ENCODE results near the gene BCL2L14.

DNA sequence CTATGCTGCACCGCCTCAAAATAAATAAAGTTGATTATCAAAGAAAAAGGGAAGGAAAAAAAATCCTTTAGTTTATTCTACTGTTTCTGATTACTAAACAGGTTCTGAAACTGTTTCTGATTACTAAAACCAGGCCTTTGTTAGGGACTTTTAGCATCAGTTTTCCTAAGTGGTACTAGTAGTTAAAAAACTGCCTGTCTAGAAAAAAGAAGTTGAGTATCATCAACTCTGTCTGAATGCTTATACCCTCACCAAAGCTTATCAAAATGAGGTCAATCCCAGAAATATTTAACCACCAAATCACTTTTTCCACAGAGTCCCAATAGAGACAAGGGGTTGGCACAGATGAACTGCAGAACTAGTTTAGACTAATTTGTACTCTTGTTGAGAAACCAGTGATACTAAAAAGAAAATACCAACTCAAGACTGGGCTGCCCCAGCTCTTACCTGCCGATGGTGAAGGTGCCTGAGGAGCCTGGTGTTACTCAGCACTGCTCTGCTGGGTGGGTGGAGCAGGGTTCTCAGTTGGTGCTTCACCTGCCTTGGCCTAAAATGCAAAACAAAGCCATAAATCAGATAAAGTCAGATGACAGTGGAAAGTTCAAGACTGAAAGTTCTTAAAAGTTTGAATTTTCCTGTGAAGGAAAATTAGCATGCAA is 22.2 kb downstream of the YBX3 start:
- RRBS, result no CpG with 5 or more reads among the region's 2 CpGs

GRCh38 chr12:11164123-11164467 is 6.9 kb upstream of the SMIM10L1 start:
- RRBS, result no CpG with 5 or more reads among the region's 1 CpG

GRCh38 chr12:11297484-11297952 is 12.7 kb downstream of the PRB4 start:
- RRBS, result no CpG with 5 or more reads among the region's 23 CpGs

GRCh38 chr12:11650362-11650610 is 812 bp downstream of the ETV6 start:
- RRBS, result 6% methylated on average over 2 of the region's 9 CpGs

- RRBS, result no CpG with 5 or more reads among the region's 1 CpG
Measured at GRCh38 chr12:11670930-11671284, 21.4 kb downstream of the ETV6 start.

DNA sequence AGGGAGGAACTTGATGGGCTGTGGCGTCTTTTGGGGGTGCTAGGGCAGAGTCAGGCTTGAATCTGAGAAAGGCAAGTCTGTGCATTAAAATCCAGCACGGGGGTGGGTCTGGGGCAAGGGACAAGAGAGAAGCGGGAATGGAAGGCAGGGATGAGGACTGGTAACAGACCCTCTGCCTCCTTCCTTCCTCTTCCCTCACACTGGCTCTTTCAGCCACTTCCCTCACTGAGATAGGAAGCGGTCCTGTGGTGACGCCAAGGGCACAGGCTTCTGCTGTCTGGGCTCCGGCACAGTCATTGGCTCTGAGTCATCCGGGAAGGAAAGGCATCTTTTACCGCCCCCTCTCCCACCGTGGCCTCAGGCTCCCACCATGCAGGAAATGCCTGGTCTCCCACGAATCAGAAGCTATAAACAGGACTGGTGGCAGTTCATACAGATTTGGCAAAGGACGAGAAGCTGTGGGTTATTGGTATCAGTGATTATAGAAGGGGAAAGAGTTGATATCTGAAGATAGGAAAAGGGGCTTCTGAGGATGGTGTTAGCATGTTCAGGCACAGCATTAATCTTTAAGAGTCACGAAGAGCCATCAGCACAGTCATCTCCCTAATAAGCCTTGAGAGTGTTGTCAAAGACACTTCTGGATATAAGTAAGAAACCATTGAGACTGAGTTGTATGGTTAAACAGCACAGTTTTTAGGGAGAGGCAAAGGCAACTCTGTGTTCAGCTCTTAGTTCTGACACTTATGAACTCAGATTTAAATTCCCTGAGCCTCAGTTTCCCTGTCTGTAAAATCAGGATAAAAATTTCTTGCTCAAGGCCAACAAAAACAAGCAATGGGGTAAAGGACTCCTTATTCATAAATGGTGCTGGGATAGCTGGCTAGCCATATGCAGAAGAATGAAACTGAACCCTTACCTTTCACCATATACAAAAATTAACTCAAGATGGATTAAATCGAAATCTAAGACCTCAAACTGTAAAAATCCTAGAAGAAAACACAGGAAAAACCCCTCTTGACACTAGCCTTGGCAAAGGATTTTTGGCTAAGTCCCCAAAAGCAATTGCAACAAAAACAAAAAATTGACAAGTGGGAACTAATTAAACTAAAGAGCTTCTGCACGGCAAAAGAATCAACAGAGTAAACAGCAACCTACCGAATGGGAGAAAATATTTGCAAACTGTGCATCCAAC is 70.6 kb downstream of the ETV6 start:
- RRBS, result no CpG with 5 or more reads among the region's 15 CpGs

DNA sequence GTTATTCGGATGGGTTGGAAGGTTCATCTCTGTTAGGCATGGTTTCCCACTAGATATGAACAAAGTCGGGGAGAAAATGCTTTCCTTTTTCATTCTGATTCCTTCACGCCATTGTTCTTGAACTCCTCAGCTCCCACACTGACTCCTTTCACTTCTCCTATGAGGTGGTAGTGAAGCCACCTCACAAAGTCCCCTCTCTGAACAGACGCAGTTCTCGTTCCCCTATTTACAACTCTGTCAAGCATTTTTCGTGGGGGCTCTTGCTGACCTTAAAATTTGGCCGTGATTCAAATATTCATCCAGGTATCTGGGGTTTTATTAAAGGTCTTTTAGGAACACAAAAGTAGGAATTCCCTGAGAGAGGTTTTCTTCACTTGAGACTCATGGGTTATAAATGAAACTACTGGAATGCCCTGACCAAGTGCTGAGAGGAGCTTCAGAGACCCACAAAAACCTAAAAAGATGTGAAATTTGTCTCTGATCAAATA is 113.6 kb downstream of the ETV6 start:
- RRBS, result no CpG with 5 or more reads among the region's 7 CpGs

DNA sequence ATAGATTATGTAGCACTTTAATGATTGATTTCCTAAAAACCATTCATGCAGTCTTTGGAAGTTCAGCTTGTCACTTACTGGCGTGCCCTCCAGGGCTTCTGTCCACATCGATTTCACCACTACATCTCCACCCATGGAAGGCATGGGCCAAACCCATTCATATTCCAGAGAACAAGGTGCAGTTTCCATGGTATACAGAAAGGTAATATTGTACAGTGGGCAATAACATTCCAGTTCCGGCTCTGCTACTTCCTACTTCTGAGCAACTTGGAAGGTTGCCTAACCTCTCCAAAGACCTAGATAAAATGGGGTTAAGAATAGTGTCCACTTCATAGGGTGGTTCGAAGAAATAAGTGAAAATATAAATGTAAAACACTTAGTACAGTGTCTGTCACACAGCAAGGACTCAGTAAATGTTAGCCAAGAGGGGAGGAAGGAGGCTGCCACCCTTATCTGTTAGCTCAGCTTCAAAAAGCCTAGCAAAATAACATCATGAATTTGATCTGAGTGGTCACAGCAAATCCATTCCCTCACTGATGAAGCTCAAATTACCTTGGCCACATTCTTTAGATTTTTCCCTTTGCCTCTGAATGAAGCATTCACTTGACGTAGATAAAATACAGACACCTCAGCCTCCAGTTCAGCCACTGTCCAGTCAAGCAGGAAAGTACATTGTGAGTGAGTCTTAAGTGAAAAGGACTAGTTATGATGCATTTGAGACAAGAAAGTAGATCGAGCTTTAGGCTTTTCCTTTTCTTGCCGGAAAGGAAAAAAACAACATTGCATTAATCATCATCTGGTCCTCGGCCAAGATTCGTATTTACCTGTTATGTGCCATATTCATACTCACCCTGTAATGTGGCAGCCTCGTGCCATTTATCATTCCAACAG is 146.3 kb downstream of the ETV6 start:
- RRBS, result no CpG with 5 or more reads among the region's 10 CpGs

- RRBS, result no CpG with 5 or more reads among the region's 4 CpGs
Measured at GRCh38 chr12:11856975-11857251, 207.4 kb downstream of the ETV6 start.

GRCh38 chr12:11863677-11864506 is 206.8 kb upstream of the BCL2L14 start:
- RRBS, result no CpG with 5 or more reads among the region's 9 CpGs

DNA sequence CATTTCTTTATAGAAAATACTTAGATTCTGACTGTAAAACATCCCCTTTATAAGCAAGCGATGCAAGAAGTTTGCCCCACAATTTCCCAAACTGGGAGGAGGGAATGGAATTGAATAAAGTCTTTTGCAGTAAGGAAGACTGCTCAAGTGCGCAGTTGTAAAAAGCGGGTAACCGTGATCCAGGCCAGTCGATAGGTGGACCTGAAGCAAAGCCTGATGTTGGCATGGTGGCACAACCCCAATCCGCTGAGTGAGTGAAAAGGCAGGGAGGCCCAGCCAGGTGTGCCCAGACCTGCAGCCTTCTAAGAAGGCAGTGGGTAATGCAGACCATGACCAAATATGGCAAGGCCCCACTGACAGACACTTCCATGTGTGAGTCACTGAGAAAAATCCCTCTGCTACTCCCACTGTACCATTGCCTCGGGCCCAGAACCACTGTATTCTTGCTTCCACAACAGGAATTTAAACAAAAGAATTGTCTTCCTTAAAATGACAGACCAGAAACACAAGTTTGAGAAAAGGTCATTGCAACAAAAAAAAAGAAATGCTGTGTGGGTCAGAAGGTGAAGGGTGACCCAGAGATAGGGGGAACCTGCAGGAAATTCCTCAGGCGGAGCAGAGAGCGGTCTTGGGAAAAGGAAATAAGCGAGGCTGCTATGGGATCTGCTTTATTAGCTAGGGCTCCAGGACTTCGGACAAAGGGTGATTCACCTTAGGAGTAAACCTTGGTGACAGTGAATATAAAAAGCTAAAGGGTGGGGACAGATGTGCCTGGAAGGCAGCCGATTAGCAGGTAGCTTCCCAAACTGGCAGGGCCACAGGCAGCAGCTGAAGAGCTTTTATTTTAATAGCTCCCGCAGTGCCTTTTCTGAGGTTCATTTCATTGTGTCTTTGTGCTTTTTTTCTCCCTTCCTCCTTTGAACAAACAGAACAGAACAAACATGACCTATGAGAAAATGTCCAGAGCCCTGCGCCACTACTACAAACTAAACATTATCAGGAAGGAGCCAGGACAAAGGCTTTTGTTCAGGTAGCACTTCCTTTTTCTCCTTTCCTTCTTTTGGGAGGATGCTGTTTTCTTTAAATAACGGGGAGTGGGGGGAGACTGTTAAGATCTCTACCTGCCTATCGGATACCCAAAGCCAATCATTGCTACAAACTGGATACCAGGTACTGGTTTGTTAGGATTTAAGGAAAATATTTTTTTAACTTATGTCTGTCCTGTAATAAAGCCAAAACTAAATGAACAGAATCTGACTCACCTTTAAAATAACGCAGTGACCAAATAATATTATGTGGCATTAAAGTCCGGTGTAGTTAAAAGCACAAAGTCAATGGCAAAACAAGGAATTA is 185.3 kb upstream of the BCL2L14 start:
- RRBS, result no CpG with 5 or more reads among the region's 18 CpGs

- RRBS, result no CpG with 5 or more reads among the region's 20 CpGs
Measured at GRCh38 chr12:11890980-11892184, 179.4 kb upstream of the BCL2L14 start.

GRCh38 chr12:11944009-11944255 is 126.8 kb upstream of the BCL2L14 start:
- RRBS, result no CpG with 5 or more reads among the region's 6 CpGs

DNA sequence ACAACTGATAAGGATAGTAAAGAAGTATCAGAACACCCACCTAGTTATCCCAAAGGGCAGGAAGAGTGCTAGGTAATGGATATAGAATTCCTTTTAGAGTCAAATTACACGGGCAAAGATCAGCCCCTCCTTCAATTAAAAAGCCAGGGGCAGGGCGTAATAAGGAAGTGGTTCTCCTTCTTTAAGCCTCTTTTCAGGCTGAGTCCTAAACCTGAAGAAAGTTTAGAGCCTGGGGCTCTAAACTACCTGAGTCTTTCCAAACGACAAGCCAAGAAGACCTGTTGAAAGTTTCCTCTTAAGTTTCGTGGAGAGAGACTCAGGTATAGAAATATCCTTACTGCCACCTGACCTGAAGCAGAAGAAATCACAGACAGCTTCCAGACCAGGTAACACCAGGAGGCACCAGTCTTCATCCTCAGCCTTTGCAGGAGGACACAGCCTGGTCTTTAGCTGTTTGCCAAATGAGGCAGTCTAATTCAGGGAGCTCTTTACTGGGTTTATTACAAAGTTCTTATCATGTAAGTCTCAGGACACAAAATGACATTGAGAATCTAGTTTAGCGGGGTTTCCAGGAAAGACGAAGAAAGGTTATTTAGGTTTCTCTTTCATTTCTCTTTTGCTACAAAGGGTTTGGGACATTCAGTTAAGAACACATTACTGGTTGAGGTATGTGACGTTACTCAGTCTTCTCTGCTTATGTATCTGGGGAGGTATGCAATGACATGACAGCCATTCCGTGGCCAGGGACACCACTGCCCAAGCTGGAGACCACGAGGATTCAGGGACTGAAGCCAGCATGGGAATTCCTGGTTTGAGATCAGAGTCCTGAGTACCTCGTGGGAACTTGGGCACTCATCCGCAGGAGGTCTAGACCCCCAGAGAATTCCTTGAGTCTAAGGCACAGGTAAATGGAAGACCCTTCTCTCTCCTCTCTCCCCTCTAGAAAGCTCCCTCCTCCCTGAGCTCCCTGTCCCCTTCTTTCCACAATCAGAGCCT is at the start of gene BCL2L14:
BCL2L14 (plus strand) TSS at position 188 of the 996 bp plus-strand sequence.
- RRBS, result no CpG with 5 or more reads among the region's 11 CpGs

GRCh38 chr12:12087879-12088511 is 17.3 kb downstream of the BCL2L14 start:
- RRBS, result no CpG with 5 or more reads among the region's 15 CpGs

- RRBS, result no CpG with 5 or more reads among the region's 13 CpGs
Measured at GRCh38 chr12:12265993-12266341, 877 bp downstream of the LRP6 start.

DNA sequence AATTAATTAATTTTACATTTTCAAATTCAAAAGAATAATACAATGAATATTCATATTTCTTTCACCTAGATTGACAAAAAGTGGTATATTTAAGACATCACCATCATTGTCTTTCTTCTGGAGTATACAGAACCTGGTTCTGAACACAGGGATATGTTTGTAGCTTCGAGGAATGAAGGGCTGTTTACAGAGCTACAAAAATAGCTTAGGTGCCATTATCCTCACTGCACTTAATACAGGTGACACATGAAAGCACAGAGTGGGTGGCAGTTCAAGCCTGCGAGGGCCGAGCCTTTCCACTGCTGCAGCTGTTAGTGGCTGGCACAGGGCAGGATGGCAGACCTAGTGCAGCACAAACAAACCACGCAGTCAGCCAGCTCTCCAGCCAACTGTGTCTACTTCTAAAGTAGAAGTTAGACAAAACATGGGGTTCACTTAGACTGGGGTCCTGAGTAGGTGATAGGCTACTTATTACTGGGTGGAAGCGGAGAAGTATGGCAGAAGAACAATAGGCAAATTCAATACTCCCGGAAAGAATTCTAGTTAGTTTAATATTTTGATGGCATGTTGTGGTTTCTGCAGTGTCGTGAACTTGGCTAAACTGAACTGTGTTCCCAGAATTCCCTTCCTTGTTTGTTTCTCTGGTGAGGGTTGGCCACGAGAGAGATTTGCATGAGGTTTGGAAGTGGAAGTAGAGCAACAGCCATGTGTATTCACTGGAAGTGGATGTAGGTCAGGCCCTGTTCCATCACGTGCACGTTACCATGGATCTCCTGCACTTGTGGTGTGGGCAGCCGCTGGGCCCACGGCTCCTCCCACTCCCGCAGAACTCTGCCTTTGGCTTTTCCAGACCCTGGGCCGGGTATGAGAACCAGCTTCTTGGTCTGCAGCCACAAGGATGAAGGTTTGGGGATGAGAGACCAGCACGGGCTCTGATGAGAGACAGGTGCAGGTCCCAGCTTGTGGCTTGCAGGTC is 95.3 kb downstream of the DUSP16 start:
- RRBS, result no CpG with 5 or more reads among the region's 15 CpGs

DNA sequence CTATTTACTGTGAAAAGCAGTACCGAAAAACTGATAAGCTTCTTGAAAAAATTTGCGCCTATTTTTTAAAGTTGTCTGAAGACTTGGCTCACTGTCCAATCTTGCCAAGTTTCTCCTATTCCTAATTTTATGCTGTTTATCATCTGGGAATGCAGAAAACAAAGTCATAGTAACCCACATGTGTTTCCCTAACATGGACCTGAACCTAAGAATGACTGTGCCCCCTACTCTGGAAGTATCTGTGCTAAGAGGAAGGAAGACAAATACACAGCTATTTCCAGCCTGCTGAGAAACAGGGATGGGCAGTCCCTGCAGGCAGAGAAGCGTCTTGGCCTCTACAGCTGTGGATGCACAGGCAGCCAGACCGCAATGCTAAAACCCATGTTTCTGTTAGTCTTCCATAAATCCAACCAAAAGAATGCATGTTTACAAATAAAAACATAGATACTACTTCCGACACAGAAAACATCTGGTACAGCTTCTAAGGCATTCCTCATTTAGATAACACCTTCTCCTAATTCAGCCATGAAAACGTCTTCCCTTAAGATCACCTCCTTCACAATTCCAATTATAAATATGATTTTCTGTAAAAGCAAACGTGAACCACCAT is 56.1 kb downstream of the DUSP16 start:
- RRBS, result no CpG with 5 or more reads among the region's 7 CpGs

DNA sequence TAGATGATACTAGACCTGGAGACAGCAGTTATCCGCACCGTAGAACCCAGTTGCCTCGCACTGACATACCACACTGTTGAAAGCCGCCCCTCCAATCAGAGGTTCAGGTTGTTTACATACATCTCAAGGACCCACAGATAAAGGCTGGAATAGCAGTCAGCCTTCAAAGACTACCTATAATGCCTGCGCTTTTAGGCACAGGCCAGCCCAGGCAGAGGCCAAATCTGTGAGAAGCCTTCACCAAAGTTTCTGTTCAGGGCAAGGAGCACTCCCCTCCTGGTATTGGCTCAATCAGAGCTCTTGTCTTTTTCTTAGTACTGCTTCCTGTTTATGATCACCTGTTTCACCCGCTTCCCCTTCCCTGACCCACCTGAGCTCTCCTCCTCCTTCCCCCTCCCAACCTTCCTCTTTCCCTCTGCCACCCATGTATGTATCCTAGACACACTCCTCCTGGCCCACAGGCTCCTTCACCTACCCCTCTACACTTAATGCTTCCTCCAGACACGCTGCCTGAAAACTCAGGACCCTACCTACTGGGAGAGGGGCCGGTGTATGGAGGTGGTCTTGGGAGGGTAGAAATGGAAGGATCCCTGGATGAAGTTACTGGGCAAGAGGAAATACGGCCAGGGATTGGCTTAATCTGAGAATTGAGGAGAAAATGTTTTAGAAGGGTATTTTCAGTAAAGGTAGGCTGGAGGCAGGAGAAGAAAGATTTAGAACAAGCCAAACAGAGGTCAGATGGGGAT is 34.7 kb downstream of the DUSP16 start:
- RRBS, result no CpG with 5 or more reads among the region's 9 CpGs

- RRBS, result no CpG with 5 or more reads among the region's 9 CpGs
Measured at GRCh38 chr12:12558316-12559594, 3.9 kb downstream of the DUSP16 start.